Thoracic aorta endothelial cell (primary cell): Measurements from ENCODE around the genes SMAP1, B3GAT2 and KHDC1L.

GRCh38 chr6:63694207-63694822 lies 58.7 kb downstream of the PHF3 start:
- CAGE, long polyA plus RNA, result no peak

- CAGE, long polyA plus RNA, result no peak
These were observed 521.6 kb upstream of the ZC3H11C start for GRCh38 chr6:64779726-64780007.

DNA sequence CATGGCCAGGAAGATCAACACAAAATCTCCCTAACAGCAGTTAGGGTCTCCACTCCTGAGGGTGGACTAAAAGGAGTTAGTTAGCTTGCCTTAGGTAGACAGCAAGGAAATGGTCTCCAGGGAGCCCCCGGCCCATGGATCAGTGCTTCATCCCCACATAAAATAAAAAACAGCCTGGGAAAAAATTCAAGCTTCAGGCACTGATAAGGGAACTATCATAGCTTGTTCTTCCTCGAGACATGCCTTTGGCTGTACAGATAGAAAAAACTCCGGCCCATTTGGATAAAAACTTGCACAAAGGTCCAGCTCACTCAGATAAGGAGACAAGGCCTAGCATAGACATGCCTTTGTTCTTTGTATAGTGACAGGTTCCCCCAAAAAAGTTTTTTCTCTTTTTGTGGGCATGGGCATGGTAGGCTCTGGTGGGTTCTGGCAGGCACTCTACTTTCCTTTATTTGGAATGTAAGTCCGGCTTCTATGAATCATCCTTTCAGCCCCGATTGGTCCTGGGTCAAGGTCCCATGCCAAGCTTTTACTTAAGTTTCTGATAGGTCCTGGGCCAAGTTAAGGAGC lies 230.7 kb upstream of the EYS start:
- CAGE, long polyA plus RNA, result no peak

- CAGE, long polyA plus RNA, result no peak
These were observed 751.8 kb upstream of the ADGRB3 start for GRCh38 chr6:67882911-67884057.

- CAGE, long polyA plus RNA, result no peak
These were observed 83.4 kb downstream of the ADGRB3 start for GRCh38 chr6:68718306-68719085.

- CAGE, long polyA plus RNA, result no peak
These were observed 27.7 kb downstream of the LMBRD1 start for GRCh38 chr6:69769126-69769545.

- CAGE, long polyA plus RNA, result no peak
These were observed at the start of gene SMAP1 for GRCh38 chr6:70667515-70668763. Gene SMAP1, plus strand, starts transcription at chr6:70667883.

DNA sequence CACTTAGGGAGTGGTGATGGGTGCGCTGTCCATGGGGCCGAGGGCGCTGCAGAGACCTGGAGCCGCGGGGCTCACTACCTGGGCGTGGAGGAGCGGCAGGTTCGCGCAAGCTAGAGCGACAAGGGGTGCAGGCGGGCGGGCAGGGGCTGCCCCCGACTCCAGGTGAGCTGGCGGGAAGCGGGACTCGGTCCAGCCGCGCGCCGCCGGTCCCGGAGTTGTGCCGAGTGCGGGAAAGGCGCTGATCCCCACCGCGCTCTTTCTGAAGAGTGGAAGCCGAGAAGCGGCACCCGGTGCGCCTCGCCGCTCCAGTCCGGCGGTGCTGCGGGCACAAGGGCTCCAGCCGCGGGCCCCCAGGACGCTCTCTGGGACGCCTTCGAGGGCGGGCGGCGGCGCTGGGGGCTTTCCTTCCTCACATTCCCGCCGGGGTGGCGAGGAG lies 326 bp downstream of the B3GAT2 start:
- CAGE, long polyA plus RNA, result no peak

GRCh38 chr6:70956952-70957431 lies at the start of gene B3GAT2:
Gene B3GAT2, minus strand, starts transcription at chr6:70957060.
- CAGE, long polyA plus RNA, result no peak

DNA sequence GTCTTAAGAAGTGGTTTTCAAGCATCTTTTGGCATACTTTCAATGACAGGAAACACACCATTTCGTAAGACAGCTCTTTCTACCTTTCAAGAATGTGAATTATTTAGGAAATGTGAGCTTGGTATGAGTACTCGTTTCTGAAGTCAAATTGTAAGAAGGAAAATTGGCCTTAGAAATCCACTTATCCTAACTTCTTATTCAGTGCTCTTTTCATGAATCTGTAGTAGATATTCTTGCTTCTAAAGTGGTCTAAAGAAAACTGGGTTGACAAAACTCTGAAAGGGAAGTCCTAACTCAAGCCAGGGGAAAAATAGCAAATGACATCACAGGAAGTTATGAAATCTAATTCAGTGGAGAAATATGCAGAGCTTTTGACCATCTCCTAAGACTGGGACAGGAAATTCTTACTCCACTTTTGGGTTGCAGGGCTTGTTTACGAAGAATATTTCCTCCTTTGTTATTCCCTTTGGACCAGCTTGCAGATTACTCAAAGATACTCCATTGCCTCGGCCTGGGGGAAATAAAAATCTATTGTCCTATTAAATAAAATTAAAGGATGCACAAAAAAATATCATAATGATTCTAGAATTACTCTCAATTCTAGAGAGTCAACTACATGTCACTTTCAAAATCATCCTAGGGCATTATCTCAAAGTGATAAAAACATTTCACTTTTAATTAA lies 38.3 kb upstream of the OGFRL1 start:
- CAGE, long polyA plus RNA, result no peak

DNA sequence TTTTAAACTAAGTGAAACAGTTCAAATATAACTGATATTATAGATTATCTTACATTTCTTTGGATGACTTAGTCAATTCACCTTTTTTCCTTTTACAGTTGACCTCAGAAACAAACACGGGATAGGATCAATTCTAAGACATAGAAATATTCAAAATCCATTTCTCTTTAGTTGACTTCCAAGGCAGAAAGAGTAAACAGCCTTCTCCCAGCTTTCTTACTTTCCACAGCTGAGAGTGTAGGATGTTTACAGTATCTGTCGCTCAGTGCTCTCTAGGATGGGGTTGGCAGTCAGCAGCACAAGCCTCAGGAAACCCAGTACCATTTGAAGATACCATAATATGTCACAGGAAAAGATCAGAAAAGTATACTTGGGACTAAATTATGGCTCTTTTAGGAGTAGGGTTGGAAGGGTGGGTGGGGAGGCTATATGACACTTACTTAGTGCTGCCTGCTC lies 88.2 kb downstream of the OGFRL1 start:
- CAGE, long polyA plus RNA, result no peak

DNA sequence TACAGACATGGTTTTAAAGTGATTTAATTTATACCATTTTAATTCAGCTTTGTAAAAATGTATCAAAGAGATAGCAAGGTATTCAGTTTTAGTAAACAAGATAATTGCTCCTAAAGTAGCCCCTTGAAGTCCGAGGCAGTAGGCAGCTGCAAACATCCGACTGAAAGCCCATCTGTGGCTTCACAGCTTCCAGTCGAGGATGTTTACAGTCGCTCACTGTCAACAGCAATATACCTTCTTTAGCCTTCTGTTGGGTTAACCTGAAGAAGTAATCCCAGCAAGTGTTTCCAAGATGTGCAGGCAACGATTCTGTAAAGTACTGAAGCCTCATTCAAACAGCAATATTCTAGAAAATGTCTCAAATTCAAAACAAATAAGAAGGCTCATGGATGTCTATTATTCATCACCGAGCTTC lies 114.8 kb downstream of the OGFRL1 start:
- CAGE, long polyA plus RNA, result no peak

DNA sequence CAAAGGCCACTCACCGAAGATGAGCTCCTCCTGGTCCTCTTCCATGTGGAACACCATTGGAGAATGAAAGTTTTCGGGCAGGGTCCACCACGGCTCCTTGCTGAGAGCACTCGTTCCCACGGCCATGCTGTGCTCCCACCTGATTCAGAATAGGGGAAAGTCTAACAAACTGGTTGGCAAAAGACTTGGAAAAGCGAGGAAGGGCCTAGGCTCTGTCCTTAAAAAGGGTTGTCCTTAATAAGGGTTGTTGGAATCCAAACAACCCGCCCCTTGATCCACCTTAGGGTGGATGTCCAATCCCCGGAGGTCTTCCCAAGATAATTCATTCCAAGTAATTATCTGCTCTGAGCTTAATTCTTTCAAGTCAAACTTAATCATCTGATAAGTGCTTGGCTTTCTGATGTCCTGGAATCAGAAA lies at the start of gene KHDC1L:
KHDC1L (minus strand) TSS at position 214 of the 418 bp plus-strand sequence.
- CAGE, long polyA plus RNA, result no peak

- CAGE, long polyA plus RNA, result no peak
These were observed 36.3 kb upstream of the KHDC1 start for GRCh38 chr6:73299327-73299689.

- CAGE, long polyA plus RNA, result no peak
These were observed 44.8 kb downstream of the DPPA5 start for GRCh38 chr6:73309359-73309628.

DNA sequence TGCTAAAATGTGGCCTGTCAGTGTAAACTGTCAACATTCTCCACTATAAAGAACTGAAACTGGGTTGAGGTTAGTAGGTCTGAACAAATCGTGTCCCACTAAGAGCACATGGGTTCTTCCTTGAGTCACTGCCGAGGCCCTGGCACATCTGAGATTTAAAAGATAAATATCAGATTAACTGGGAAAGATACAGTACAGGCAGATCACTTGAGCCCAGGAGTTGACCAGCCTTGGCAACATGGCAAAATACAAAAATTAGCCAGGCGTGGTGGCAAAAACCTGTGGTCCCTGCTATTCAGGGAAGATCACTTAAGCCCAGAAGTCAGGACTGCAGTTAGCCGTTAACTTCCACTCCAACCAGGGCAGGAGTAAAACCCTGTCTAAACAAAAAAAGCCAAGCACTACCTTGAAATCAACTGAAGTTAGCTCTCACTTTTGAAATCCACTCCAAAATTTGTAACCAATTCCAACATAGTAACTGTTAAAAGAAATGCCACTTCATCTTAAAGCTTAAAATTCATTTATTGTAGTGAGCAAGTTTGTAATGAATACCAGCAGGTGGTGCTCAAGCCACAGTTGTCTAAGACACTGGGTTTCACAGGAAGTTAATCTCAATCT lies 5.5 kb downstream of the EEF1A1 start:
- CAGE, long polyA plus RNA, result no peak

DNA sequence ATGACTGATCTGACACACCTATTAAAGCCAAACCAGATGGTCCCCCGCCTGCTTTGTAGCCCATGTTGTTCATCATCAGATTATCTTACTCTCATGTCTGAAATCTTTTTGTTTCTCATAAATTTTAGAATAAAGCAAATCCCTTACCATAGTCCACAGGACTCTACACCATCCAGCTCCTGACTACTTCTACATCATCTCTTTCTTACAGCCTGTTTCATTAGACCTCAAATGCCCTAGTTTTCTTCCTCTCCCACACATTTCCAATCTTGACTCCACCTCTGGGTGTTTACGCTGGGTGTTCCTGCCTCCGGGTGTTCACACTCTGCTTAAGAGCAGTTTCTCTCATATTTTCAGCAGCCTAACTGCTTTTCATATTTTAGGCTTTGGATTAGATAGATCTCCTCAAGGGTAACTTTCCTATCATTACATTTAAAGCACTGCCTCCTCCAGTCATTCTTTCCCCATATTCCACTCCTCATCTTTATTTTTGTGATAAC lies 399.6 kb downstream of the COL12A1 start:
- CAGE, long polyA plus RNA, result no peak

DNA sequence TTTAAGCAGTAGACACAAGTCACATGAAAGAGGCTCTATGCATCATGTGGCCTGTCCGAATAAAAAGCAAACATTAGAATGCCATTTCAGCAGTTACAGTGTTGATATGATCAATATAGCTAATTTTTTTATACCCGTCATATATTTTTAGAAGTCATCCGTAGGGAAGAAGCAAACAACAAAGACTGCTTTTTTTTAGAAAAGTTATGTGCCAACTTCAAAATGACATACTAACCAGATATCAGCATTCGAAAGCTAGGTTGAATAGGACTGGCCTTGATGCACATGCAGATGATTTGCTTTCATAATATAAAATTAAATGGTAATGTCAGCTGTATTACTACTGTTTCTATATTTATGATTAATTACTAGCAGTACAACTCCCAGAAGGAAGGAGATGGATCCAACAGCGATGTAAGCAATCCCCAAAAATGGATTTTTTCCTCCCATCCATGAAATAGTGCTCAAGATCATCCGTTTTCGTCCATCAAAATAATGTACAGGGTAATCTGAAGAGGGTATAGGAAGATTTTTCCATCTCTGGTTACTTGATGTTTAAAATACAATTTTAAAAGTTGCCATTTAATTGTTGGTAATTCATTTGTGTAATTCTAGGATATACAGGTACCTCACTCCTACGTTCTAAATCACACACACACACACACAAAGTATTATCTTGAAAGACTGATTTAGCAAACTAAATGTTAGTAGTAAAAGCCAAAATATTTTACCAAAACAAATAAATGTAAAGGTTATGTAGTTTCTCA lies 12.4 kb upstream of the COX7A2 start:
- CAGE, long polyA plus RNA, result no peak

GRCh38 chr6:75331719-75332191 lies 47.2 kb upstream of the TMEM30A start:
- CAGE, long polyA plus RNA, result no peak

DNA sequence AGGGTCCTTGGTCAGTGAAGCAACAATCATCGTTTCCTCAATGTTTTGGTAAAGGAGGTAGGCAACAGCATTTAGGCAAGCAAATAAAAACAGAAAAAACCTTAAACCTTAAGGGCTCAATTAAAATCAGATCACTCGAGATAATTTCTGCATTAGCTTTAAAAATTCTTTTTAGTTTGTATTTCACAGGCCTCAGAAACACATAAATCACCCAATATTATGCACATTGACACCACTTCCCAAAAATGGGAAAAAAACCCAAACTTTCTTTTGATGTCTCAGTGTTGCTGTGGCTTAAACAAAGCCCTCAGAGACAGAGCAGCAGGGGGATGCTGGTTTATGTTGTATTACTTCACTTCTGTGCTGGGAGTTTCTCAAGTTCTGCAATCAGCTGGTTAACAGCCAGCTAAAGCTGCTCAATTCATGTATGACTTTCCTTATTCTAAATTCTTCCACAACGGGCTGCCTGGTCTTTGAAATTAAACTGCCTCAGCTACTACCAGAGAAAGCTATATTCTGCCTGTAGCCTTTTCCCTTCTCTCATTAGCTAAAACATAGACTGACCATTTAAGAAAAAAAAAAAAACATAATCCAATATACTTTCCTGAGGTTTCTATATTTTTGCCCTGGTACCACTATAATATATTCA lies 5.6 kb downstream of the FILIP1 start:
- CAGE, long polyA plus RNA, result no peak